ENCODE measurements around a stretch of chr3.

GRCh38 chr3:39410823-39411401, 4.4 kb downstream of the RPSA start:
- PRO-cap: no peak

- PRO-cap: no peak
These were observed 163.2 kb upstream of the MYRIP start for GRCh38 chr3:39646175-39646546.

DNA sequence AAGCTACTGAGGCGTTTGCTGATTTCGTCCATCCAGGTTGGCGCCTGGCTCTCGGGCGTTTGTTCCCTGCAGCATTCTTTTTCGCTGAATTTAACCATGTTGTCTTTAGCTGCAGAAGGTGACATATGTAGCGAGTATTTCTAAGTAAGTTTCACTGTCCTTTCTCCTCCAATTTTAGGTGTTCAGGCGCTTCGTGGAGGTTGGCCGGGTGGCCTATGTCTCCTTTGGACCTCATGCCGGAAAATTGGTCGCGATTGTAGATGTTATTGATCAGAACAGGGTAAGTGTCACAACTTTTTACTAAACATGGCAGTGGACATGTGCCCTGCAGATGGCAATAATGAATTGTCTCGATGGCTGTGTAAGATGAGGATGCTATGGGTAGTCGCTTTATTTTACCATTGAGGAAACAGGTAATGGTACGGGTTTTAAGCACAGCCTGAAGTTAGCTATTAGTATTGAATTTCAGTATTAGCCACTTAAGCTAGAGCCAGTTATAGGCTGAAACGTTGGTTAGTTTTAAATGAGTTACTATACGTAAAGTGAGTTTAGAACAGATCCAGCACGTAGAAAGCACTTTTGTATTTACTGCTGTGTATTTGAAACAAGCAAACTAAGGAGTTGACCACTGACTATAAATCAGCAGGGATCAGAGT, 701 bp downstream of the RPL14 start:
- PRO-cap: no peak

GRCh38 chr3:40907705-40909029, 291.1 kb upstream of the CTNNB1 start:
- PRO-cap: no peak

GRCh38 chr3:41219062-41219782, 19.9 kb downstream of the CTNNB1 start:
- PRO-cap: no peak

DNA sequence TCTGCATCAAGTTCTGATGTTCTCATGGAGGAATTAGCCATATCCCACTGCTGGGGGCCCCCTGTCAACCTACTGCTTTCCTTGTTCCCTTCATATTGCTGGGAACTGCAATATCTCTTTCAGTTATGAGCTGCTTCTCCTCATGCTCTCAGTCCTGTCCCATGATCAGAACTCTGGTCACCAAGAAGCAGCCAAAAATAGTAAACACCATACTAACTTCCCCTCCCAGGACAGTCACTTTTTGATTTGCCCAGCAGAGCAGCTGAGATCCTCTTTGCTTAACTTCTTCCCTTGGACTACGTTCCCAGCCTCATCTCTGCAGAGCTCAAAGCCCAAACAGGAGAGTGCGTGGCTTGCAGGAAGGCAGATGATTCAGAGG, 153.1 kb downstream of the CTNNB1 start:
- PRO-cap: no peak

GRCh38 chr3:41537028-41537624, 337.8 kb downstream of the CTNNB1 start:
- PRO-cap: no peak

- PRO-cap: no peak
These were observed 52.2 kb upstream of the ULK4 start for GRCh38 chr3:42014158-42014512.

DNA sequence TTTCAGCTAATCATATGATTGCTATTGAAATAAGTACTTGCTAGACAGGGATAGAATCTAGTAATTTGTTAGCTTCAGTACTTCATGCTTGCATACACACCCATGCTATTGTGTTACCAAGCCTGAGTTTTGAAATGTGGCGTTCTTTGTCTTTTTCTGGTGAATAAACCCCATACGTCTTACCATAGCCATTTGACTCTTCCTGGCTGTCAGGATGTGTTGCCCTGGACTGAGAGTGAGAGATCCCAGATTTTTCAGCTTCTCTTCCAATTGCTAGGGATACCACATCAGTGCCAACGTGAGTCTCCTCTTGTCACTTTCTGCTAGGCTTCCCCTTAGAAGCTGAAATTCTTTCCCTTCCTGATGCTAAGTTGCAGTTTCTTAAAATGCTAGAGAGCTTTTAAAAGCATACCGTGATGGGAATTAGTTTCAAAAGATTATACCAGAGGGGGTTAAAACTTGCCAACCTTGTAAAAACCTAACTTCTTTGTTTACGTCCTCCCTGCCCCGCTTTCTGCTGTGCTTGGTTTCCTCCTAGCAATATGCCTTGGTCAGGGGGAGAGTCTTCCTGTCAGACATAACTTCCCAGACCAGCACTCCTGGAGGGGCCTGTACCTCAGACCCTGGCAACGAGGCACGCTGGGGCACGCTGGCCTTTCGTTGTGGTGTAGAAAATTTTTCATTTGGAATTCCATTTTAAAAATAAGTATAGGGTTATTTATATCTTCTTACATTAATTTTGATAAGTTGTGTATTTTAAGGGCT, 62.9 kb upstream of the ULK4 start:
- PRO-cap: no peak

DNA sequence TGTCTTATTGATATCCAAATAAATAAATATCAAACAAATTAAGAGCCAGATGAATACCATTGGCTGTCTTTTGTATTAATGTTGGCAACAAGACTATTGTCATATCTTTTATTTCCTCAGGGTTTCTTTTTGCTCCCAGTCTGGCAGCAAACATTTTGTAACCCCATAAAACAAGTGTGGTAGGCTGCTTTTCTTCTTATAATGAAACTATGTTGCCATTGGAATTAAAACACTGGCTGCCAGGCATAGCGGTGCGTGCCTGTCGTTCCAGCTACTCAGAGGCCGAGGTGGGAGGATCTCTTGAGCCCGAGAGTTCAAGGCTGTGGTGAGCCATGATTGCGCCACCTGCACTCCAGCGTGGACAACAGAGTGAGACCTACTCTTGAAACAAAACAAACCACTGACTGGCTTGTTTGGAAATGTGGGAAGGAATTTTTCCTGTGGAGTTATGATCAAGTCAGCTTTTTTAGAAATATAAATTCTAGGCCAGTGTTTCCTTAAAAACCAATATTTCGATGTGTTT, 58.6 kb upstream of the TRAK1 start:
- PRO-cap: no peak

- PRO-cap: no peak
These were observed 58.1 kb upstream of the TRAK1 start for GRCh38 chr3:42033062-42033382.

- PRO-cap: no peak
These were observed 39.5 kb upstream of the TRAK1 start for GRCh38 chr3:42051475-42052339.

DNA sequence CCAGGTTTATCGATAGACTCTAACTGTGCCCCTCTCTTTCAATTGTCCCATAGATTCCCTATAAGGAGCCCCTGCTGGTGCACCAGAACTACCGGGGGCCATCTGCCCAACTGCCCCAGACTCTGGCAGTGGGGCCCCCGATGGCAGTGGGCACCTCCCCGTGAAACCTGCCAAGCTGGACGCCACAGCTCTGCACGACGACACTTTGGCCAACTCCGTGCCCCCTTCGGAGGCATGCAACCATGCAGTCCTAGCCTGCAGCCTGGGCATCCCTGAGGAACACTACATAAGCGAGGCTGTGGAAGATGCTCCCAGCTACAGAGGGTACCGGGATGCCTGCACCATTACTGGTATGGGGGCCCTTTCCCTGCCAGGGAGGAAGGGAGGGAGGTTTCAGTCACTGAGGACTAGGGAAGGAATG, 4.1 kb upstream of the TRAK1 start:
- PRO-cap: no peak

- PRO-cap: no peak
These were observed 10.1 kb downstream of the TRAK1 start for GRCh38 chr3:42100955-42101968.

GRCh38 chr3:42102488-42102978, 11.4 kb downstream of the TRAK1 start:
- PRO-cap: no peak

DNA sequence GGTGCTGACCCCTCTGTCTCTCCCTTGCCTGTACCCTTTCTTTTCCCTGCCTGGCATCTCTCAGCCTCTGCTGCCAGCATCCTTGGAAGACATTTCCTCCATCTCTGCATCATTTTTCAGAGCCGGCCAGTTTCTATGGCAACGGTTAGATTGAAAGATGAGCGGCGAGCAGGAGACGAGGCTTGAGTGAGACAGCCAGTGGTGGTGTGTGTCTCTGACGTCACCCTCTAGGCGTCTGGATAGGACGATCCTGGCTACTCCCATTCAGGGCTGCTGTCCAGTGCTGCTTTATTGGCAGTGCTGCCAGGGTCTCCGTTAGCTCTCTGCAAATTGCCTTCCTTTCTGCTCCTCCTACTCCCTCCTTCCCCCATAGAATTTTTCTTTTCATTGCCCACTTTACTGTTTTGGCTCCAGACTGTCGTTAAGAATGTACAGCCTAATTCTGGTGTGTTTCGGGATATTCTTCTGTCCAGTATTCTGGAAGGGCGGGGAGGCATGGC, 57.9 kb downstream of the TRAK1 start:
- PRO-cap: no peak

DNA sequence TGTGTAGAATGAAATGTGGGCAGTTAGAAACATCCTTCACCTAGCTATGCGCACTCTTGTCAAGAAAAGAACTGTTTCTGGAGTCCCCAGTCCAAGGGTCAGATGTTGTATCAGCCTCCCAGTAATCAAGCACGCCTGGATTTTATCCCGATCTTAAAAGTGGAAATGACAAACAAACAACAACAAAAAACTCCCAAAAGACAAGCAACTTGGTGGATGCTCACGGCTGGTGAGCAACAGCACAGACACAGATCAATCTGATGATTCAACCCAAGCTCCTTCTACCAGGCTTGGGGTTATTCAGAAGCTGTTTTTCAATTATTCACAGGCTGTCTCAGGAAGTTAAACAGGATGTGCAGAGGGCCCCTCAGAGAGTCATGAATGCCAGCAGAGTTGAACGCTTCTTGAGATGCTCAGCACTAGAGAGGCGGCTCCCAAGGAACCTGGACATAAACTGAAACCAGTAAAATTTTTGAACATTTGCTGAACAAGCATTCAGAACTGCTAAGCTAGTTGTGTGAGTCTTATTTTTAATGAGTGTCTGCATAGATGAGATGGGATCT, 22.2 kb downstream of the LYZL4 start:
- PRO-cap: no peak

GRCh38 chr3:42531737-42532297, 29.4 kb downstream of the VIPR1 start:
- PRO-cap: no peak

DNA sequence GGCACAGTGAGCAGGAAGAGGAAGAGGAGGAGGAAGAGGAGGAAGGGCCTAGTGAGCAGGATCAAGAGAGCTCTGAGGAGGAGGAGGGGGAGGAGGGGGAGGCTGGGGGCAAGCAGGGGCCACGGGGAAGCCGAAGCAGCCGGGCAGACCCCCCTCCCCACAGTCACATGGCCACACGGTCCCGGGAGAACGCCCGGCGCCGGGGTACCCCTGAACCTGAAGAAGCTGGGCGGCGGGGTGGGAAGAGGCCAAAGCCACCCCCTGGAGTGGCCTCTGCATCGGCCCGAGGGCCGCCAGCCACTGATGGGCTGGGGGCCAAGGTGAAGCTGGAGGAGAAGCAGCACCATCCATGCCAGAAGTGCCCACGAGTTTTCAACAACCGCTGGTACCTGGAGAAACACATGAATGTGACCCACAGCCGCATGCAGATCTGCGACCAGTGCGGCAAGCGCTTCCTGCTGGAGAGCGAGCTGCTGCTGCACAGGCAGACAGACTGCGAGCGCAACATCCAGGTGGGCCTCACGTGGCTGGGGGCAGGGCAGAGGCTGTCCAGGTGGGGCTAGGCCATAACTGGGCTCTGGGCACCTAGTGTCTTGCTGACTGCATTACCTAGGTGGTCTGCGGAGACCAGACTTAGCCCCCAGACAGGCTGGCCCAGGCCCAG, 6.0 kb downstream of the ZBTB47 start:
- PRO-cap: no peak

DNA sequence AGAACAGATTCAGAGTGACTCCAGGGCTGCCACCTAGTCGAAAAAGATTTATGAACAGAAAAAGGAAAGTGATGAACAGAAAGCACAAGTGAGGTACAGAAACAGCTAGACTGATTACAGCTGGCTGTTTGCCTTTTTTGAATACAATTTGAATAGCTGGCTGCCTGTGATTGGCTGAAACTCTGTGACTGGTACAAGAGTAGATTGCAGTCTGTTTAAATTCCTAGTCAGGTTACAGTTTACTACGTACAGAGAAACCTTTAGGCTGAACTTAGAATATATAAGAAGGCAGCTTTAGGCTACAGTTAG, 10.1 kb downstream of the CCDC13 start:
- PRO-cap: bidirectional peak, plus-strand start at position 224 of the sequence, minus-strand start at position 112 of the sequence